Mesangial cell (primary cell): ENCODE measurements around the gene FAM204A.

DNA sequence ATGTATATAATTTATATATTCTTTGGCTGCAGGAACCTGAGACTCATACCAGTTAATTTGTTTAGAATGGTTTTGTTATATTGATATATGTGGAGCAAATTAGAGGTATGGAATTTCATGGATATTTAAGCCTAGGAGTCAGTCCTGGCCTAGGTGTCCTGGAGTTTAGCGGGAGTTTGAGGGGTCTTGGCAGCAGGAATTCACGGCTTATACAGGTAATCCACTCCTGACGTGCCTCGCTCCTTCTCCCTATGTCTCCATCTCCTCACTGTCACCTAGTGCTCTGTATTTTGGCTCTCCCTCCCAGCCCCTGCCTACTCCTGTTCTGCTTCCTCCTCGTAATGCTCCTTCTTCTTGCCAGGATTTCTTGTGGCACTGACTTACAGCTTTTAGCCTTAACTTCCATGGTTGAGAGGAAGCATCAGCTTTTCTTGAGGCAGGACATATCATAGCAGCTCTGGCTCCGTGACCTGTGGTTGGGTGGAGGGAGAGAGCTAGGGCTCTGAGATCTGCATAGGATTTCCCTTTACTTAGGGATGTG is 10.4 kb upstream of the RAB11FIP2 start:
- RAMPAGE, long total RNA, result no peak

- RAMPAGE, long total RNA, result start-site peak on the minus strand at chr10:118342112-118342324, 3,600 reads
Measured at GRCh38 chr10:118341322-118342653, at the start of gene FAM204A. TSS of gene FAM204A (minus strand) at chr10:118342324.

GRCh38 chr10:118459631-118460035 is 117.5 kb upstream of the FAM204A start:
- RAMPAGE, long total RNA, result no peak

DNA sequence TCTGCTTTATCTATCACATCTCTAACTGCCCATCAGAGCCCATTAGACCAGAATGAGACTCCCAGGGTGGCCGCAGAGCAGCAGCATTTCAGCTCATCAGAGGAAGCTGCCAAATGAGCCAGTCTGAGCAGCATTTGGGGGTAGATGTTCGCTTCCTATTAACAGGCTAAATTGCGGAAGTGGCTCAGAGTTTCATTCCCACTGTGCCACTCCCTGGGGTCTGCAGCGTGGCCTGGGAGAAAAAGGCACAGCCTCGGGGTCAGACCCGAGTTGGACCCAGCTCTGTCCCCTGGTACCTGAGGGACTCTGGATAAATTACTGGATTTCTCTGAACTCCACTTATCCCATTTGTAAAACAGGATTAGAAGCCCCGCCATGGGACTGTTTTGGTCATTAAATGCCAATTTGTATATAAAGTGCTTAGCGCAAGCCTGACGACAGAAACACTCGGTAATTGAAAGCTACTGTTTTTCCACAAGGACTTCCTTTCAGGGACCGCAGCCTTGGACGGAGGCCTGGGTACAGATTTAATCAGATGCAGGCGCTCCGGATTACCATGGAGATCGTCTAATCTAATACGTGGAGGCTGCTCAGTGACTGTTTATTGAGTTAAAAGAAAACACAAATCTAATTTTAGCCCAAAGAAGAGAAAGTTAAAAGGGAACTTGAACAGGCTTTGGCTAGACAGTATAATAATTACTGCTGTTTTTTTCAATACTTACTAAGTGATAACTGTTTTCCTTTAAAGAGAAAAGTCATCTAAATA is 73.8 kb upstream of the PRLHR start:
- RAMPAGE, long total RNA, result no peak

- RAMPAGE, long total RNA, result no peak
Measured at GRCh38 chr10:118729497-118730028, 25.2 kb downstream of the CACUL1 start.

GRCh38 chr10:118759848-118760252 is 5.1 kb upstream of the CACUL1 start:
- RAMPAGE, long total RNA, result no peak

DNA sequence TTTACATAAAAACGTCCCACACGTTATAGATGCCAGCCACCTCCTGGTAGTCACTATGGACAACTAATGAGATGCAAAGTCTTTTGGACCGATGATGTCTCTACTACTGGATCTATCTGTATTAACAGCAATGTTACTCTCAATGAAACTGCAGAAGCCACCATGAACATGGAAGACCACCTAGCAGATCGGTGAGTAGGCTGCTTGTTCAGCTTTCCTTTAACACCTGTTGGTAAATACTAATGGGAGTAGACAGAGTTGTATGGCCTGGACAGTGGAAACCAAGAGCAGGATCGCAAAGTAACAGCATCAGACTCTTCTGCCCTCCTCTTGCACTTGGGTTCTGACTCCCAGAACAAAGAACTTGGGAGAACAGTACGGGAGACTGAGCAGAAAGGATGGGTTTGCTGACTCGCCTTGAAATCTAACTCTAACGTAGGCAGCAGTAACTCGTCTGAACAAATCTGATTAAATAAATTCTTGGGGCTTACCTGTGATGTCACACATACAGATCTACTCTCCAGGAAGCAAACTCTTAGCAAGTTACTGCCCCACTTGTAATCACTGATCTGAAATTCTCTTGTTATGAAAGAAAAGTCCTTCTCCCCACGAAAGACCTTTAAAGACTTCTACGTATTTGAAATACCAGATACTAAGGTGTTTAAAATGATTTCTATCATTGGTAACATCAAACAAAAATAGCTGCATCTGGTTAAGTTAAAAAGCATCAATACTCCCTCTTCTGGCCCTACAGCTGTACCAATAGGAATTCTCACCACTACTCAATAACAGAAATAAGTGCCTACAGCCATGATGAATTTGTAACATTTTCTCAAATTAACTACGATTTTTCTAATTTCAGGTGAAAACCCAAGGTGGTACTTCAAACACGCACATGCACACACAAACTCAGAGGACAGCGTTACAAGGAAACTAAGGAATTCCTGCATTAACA is 4.7 kb downstream of the NANOS1 start:
- RAMPAGE, long total RNA, result no peak

- RAMPAGE, long total RNA, result no peak
Measured at GRCh38 chr10:119229089-119230454, 22.2 kb downstream of the GRK5 start.

- RAMPAGE, long total RNA, result no peak
Measured at GRCh38 chr10:119239136-119239335, 31.7 kb downstream of the GRK5 start.

DNA sequence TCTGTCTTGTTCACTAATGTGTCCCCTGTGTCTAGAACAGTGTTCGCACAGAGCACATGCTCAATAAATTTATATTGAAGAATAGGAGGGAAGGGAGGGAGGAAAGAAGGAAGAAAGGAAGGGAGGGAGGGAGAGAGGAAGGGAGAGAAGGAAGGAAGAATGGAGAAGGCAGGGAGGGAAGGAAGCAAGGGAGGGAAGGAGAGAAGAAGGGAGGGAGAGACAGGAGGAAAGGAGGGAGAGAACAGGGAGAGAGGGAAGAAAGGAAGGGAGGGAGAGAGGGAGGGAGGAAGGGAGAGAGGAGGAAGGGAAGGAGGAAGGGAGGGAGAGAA is 79.6 kb downstream of the GRK5 start:
- RAMPAGE, long total RNA, result no peak

DNA sequence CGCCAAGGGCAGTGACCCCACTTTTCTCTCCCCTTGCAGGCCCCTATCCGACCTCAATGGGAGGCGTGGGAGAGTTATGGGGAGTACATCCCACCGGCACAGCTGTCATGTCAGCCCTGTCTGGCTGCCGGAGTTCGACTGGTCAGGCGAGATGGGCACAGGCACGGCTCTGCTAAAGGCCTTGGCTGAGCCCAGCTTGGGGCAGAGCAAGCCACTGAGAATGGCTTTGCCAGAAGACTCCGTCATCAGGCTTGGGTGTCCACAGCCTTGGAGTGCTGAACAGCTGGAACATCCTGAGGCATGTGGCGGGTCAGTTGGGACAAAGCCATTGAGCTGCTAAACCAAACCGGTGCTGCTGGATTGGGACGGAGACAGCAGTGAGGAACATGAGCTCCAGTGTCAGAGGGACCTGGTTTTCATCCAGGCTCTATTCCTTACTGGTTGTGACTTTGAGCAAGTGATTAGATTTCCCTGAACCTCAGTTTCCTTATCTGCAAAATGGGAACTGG is 134.6 kb downstream of the GRK5 start:
- RAMPAGE, long total RNA, result no peak

GRCh38 chr10:119375355-119376010 is 167.0 kb downstream of the RGS10 start:
- RAMPAGE, long total RNA, result no peak

- RAMPAGE, long total RNA, result no peak
Measured at GRCh38 chr10:119378452-119379133, 163.9 kb downstream of the RGS10 start.

DNA sequence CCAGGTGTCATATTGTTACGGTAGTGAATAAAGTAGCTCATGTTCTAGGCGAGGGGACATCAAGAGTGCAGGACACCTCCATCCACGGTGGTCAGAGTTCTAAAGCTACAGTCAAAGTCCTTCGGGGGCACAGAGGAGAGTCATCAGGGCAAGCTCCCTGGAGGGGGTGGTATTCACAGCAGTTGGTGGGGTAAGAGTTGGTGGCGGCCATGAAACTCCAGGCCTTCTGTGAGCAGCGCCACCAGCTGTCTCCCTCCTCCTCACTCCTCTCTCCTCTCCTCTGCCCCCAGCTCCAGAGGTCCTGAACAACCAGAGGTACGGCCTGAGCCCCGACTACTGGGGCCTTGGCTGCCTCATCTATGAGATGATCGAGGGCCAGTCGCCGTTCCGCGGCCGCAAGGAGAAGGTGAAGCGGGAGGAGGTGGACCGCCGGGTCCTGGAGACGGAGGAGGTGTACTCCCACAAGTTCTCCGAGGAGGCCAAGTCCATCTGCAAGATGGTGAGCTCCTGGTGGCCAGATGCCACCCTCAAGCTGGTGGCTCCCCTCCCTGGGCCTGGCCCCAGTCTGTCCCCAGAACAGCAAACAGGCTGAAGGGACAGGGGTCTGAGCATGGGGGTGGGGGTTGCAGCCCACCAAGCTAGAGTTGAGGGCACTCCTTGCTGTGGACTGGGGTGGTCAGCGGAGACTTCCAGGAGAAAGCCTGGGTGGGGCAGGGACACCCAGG is 99.1 kb downstream of the RGS10 start:
- RAMPAGE, long total RNA, result no peak

DNA sequence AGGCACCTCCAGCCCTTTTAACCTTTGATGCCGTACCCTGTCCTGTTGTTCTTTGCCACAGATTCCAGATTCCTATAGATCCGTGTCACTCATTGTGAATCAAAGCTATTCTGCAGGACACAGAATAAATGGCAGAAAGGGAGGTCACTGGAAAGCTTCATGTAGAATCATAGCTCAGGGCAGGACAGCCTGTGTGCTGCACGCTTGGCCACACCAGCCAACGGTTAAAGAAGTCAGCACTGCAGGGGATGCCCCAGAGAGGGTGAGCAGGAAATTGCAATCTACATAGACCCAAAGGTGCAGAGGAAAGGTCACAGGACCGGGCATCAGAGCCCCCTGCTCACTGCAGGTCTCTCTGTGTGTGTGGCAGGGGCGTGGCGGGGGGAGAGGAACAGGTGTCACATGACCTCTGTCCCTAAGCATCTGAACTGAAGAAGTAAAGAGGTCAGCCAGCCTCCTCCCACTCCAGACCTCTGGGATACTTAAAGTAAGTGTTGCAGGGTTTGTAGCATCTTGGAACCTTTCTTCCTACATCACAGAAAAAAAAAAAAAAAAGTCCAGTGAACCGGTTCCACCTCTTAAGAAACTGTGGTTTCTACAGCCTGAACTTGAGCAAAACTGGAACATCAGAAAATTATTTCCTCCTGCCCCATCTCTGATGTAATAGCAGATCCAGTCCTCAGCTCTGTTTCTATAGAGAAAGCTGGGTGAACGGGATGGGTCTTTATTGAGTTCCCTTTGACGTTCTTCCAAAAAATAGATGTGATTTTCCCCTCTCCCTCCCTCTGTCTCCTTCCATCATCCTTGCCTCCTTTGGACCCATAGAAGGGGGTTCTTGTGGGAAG is 64.3 kb downstream of the RGS10 start:
- RAMPAGE, long total RNA, result no peak

GRCh38 chr10:119516377-119517036 is 26.0 kb downstream of the RGS10 start:
- RAMPAGE, long total RNA, result no peak

DNA sequence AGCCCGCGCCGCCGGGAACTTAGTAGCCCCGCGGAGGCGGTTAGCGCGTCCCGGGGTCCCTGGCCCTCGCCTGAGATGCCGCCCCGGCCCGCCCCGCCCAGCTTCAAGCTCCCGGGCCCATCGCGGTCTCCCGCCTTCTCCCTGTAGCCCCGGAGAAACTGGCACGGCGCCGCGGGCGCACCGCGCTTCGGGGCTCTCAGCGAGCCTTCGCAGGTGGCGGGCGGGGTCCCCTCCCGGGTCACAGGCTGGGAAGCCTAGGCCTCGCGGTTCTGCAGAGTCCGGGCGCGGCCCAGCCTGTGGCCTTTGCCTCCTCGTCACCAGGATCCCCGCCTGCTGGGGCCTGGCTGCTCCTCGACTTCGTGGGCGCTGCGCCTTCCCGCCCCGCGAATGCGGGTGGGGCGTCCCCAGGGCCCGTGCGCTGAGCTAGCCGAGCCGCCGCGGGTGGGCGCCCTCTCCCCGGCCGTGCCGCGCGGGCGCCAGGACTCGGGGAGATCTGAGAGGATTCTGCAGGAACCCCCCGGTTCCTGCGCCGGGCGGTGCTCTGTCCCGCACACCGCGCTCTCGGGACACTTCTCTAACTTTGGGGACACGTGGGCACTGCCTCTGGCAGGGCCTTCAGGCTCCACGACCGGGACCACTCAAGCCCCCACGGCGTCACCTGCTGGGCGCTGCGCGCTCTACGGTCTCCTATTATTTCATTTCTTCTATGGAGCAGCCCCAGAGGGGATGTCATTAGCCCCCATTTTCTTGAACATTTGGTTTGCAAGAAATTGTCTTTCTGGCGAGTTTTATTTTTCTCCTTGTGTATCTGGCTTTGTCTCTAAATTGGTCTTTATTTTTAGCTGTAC is 681 bp upstream of the RGS10 start:
- RAMPAGE, long total RNA, result no peak

DNA sequence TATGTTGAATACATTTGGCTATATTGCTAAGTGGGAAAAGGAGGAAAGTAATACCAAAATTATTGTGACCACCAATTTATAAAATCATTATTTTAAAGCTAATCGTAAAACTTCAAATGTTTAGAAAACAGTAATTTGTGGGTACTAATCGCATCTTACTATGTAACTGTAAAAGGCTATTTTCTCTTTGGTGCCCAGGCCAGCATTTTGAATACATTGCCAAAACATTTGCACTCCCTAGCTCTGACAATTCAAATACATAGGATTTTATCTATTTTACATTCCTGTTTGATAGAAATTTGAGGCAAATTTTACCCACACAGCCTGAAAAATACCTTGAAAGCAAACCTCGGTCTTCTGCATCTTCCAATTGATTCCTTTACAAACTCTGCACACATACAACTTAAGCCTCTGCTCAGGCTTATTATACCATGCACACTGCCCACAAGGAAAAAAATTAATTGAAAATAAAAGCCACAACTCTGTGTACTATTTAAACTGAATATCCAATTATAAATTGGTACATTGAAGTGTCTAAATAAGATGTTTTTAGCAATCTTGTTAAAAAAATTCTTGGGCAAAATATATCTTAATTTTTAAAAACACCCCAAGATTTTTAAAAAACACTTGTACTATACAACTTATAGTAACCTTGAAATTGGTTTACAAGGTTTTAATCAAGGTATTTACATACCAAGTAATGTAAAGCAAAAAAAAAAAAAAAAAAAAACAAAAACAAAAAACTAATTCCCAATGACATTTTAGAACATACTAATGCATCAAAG is 22.7 kb downstream of the TIAL1 start:
- RAMPAGE, long total RNA, result no peak

DNA sequence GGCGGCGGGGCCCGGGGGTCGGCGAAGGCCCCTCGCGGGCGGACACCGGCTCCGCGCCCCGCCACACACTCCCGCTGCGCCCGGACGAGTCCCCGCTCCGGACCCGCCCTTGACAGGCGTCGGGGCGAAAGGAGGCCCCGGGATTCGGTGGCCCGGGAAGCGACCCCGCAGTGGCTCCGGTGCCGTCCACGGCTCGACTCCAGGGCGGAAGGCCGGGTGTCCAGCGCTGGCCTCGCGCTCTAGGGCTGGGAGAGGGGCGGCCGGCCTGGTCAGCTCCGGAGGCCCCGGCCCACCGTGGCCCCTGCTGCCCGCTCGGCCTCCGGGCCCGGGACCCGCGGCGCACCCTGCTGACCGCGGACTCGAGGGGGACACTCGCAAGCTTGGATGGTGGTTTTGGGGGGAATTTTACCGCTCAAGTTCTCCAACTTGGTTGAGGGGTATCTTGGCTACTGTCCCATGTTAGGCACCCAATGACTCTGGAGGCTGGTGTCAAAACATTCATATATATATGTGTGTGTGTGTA is 822 bp downstream of the BAG3 start:
- RAMPAGE, long total RNA, result no peak

DNA sequence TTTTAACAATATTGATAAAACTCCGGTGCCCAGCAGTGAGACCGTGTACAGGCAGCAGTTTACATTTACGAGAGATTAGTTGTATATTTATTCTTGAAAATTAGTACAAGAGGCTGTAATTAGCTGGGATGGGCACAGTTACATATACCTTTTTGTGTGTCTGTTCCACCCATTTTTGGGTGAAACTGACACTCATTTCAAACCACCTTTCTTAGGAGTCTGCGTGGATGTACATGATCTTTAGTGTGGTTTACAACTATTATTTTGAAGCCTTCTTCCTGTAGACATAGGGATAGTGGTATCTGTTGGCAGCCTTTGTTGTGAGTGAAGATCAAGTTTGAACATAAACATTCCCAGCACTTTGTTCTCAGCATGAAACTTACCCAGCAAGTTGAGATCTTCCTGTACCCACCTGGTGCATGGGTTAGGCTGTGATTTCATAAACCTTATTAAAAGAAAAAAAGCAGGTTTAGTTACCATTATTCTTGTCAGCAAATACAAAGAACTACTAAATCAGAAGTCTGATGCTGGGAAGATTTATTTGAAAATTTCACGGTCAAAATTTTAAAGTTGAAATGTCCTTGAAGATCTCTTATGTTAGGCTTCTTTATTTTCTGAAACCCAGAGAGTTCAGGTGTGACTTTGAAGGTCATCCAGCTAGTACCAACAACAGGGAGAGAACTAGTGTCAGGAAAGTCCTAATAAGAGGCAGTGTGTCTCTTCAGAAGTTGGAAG is 2.1 kb downstream of the BAG3 start:
- RAMPAGE, long total RNA, result no peak